Subcutaneous preadipocyte (primary cell): ENCODE measurements around a stretch of chr3.

DNA sequence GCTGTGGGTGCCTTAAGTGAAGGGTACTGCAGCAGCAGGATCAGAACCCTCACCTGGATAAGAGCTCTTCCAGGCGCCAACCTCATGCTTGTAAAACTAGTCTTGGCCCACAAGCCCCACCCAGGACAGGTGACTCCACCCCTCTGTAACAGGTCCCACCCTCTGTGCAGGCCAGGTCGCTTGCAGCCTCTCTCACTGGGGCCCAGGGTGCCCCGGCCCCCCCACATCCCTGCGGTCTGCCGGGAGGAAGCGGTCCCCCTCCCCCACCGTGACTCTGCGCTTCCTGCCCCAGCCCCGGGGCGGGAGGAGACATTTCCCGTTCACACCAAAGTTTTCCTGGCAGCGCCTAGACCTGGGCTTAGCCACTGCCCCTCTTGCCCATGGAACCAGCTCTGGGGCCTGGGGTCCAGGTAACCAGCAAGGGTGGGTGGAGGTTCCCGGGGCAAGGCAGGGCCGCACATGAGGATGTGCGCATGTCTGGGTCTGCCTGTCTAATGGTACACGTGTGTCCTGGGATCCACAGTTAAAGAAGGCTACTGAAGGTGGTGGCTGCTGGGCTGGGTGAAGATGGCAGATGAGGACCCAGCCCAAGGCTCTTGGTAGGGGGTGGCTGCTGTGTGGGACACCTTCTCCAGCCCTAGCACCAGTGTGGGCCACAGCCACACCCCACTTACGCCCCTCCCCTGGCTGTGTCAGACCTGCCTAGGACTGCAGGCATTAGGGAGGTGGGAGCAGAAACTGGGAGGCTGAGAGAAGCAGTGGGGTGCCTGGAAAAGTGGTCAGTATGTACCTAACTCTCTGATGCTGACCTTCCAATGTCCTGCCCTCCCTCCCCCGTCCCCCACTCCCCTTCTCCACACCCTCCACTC is 8.4 kb downstream of the NBEAL2 start:
- CAGE, long polyA plus RNA: no peak

GRCh38 chr3:46988705-46989940 is 9.7 kb downstream of the NBEAL2 start:
- CAGE, long polyA plus RNA: no peak

DNA sequence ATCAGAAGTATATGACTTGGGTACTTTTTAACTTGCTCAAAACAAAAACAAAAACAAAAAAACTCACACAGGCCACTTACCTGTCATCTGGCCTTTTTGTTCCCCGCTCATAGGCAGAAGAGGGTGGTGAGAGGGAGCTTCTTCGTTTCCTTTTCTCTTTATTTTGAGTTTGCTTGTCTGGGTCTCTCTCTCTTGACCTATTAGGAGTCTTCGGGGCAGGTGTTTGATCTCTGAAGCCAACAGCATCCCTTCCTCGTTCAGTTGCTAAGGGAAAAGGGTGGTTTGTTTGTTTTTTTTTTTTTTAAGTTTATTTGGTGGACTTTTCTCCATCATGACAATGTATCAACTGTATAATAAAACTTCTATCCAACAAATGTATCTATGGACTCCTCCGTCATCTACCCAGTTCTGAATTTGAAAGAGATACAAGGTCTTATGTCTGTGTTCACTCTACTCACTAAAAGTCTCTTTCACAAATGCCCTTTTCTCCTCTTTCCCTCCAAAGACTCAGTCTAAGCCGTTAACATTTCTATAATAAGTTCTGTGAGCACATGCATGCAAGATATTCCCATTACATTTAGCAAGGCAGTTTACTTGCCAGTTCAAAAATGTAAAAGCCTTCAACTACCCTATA is 82.7 kb downstream of the NBEAL2 start:
- CAGE, long polyA plus RNA: no peak

DNA sequence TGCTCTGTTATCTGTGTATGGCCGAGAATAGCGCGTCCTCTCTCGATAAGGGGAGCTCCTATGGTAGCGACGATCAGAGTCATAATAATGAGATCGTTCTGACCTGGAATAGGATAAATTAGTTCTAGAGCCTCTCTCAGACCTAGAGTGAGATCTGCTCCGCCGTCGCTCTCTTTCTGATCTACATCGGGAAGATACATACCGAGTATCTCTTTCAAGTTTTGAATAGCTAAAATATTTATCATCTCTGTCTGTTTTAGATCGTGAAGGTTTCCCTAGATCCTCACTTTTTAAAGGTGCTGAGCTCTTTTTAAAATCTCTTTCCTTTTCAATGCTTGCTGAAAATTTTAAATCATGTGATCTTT is 40.7 kb downstream of the SETD2 start:
- CAGE, long polyA plus RNA: no peak

- CAGE, long polyA plus RNA: no peak
These were observed 835 bp downstream of the SETD2 start for GRCh38 chr3:47163059-47163496.

DNA sequence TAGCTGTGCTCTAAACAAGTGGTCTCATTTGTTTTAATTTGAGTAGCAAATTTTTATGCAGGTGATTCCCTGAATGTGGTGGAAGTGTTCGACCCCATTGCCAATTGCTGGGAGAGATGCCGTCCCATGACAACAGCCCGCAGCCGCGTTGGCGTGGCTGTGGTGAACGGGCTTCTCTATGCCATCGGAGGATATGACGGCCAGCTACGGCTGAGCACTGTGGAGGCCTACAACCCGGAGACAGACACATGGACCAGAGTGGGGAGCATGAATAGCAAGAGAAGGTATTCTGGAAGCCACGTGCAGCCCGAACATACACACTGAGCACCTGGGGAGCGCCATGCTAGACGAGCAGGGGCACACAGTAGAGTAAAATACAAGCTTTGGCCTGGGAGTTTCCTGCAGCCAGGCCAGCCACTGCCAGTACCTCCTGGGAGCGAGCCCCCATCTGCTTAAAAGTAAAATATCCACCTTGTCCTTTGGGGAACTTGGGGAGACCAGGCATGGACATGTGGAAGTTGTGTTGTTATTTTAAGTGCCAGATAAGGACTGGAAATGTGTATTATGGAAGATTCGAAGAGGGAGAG is 44.3 kb upstream of the PTPN23 start:
- CAGE, long polyA plus RNA: no peak

- CAGE, long polyA plus RNA: no peak
These were observed 924 bp upstream of the PTPN23 start for GRCh38 chr3:47379960-47380234.

DNA sequence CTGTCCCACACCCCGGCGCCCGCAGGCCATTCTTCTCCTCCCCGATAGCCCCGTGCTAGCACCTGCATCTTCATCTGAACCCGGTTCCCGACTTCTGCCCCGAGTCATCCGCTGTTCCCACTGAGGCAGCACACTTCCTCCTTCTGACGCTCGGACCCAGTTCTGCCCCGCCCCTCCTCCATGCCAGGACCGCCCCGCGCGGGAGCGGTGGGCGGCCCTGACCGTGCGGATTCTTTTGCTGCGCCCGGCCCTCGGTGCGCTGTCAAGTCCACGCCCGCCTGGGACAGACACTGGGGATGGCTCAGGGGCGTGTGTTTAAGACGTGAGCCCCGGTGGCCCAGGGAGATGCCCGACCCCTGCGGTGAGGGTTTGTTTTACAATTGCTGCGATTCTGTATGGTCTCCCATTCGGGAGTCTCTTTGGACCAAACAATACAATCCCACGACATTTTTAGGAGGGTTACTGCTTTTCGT is 544 bp downstream of the PTPN23 start:
- CAGE, long polyA plus RNA: no peak

DNA sequence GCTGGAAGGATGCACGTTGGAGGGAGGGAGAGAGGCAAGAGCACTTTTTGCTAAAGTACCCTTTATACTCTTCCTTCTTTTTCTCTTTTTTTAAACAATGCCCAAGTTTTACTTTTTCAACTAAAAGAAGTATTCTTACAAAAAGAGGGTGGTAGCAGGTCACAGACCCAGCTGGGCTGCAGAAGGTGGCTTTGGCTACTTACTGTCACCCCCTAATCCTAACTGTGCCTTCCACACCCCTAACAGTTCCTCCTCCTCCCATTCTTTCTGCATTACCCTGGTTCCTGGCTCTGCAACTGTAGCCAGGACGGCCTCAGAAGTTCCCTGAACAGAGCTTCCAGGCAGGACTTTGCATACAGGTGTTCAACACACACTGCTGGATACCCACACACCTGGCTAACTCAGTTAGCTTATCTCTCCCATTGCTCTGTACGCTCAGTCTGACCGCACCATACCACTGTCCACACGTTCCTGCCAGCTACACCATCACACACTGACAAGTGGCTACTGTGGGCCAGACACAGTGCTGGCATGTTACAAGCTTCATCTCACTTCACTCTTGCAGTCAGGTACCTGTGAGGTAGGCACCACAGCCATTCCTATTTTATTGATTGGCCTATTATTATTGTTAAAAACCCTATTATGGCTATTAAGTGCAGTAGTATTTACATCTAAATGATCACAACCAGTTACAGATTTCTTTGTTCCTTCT is 12.9 kb downstream of the ELP6 start:
- CAGE, long polyA plus RNA: no peak

GRCh38 chr3:47850369-47851261 is 47.7 kb downstream of the DHX30 start:
- CAGE, long polyA plus RNA: no peak

DNA sequence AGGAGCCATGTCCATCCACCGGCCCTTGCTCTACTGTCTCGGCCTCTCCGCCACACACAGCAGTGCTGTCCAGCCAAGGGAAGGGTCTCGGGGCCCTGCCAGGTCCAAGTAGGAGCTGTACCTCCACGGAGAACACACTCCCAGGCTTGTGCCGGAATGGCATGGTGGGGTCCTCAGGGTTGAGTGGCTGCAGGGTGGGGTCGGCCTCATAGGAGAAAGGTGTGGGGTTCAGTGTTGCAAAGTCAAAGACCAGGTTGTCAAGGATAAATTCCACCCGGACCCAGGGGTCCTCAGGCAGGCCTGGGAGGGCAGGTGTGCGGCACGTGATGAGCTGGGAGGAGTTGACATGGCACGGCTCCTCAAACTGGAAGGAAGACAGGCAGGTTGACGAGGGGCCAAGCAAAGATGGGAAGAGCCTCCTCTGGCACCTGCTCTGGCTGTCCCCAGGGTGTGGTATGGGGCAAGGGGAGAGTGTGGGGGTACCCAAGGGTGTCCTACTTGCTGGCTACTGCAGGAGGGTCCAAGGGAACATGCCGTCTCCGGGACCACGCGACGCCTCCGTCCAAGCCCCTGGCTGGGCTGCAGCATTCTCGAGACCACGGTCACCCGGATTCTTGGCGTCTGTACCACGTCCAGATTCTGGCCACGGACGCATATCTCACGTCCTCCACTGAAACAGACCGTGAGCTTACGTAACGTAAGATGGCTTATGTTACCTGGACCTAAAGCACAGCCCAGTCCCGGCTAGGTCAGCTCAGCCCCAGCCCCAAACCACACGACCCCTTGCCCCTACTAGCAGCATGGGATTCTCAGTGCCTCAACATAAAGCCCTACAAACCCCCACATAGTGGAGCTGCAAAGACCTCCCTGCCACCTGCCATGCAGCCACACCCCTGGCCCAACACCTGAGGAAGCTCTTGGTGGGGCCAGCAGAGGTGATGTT is 14.9 kb downstream of the PLXNB1 start:
- CAGE, long polyA plus RNA: no peak

DNA sequence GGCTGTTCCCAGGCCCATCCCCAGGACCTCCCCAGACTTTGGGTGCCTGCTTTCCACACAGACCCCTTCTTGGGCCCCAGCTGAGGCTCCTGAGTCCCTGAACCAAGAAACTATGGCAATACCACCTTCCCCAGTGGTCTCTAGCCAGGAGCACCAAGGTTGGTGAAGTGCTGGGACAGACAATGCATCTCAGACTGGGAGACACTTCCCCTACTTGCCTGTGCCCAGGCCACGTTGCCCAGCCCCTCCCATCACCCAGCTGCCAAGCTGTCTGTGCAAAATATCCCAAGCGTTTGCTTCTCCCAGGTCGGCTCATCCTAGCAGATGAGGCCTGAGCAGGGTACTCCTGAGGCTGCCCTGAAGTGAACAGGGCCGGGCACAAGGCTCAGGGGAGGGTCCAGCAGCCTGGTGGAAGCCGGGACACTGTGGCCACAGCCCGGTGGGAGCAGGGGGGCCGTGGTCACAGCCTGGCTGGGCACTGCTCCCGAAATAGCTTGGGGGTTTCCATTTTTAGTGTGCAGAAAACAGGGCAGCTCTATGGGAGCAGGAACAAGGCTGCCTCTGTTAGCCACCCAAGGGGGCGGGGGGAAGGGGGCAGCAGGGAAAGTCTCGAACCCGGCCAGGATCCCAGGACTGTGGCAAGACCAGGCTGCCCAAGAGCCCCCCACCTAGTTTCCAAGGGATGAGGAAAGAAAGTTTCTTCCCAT is 3.5 kb downstream of the PLXNB1 start:
- CAGE, long polyA plus RNA: no peak

DNA sequence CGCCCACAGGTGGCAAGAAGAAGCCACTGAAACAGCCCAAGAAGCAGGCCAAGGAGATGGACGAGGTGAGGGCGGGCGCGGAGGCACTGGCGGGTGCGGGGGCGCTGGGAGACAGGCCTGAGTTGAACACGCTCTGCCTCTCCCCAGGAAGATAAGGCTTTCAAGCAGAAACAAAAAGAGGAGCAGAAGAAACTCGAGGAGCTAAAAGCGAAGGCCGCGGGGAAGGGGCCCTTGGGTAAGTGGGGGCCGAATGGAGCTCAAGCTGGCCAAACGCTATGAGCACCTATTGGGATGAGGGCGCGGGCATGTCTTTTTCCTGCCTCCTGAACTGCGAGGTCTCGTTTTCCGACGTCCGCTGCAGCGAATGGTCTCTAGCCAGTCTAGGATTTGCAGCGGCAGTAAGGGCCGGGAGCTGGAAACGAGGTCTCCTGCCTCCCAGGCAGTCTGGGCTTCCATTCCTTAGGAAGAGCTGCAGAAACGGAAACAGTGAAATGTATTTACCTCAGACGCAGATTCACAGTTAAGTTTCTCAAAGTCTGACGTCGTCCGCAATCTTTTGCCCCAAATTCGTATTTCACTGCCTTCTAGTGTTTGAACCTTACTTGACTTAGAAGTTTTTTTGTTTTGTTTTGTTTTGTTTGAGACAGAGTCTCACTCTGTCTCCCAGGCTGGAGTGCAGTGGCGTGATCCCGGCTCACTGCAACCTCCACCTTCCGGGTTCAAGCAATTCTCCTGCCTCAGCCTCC is 510 bp downstream of the TMA7 start:
- CAGE, long polyA plus RNA: no peak

DNA sequence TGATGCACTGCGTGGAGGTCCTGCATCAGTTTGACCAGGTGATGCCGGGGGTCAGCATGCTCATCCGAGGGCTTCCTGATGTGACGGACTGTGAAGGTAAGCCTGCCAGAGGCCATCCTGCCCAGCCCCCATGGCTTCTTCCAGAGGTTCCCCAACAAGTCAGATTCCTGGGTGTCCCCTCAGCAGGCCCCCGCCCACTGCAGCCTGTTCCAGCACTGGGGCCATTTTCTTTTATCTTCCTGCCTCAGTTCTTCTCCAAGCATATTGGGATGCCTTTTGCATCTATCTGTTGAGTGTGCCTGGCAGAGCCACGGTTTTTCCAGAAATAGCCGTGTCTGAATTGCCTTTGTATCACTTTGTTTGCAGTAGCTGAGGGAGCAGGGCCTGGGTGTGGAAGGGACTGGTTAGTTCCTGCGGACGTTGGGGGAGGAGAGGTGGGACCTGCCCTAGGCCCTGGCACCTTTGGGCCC is 1.0 kb upstream of the TREX1 start:
- CAGE, long polyA plus RNA: no peak

- CAGE, long polyA plus RNA: no peak
These were observed 13.2 kb downstream of the TREX1 start for GRCh38 chr3:48479109-48479818.

GRCh38 chr3:48503380-48503776 is 596 bp downstream of the SHISA5 start:
- CAGE, long polyA plus RNA: no peak

DNA sequence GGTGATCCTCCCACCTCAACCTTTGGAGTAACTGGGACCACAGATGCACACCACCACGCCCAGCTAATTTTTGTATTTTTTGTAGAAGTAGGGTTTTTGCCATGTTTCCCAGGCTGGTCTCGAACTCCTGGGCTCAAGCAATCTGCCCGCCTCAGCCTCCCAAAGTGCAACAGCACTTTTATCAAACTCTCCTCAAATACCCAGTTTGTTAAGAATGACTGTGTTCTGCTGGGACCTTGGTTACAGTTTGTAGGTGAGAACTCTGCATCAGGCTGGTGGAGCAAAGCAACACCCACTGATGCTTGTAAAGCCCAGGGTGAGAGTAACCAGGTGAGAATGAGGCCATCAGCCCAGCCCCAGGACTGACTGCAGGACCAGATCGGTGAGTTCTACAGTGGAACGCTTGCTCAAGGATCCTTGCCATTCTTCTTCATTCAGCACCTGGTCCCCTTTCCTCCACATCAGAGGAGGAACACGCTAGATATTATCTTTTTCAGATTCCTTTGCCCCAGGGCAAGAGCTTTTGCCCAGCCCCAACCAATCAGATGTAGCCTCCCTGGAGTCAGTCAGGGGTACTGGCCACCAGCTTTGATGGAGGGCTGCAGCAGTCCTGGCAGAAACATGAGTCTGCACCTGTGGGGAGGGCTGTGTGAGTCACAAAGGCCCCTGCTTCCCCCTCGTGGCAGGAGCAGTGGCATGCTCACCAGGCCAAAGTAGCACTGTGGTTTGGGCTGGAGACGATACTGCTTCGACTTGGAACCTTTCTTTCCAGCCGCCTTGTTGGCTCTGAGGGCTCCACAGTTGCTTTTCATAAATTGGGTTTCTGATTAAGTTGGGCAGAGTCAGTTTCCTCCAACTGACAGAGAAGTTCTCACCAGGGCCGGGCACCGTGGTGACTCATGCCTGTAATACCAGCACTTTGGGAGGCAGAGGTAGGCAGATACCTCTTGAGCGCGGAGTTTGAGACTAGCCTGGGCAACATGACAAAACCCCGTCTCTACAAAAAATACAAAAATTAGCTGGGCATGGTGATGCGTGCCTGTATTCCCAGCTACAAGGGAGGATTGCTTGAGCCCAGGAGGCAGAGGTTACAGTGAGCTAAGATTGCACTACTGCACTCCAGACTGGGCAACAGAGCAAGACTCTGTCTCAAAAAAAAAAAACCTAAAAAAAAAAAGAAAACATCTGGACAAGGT is 3.5 kb upstream of the SHISA5 start:
- CAGE, long polyA plus RNA: no peak

DNA sequence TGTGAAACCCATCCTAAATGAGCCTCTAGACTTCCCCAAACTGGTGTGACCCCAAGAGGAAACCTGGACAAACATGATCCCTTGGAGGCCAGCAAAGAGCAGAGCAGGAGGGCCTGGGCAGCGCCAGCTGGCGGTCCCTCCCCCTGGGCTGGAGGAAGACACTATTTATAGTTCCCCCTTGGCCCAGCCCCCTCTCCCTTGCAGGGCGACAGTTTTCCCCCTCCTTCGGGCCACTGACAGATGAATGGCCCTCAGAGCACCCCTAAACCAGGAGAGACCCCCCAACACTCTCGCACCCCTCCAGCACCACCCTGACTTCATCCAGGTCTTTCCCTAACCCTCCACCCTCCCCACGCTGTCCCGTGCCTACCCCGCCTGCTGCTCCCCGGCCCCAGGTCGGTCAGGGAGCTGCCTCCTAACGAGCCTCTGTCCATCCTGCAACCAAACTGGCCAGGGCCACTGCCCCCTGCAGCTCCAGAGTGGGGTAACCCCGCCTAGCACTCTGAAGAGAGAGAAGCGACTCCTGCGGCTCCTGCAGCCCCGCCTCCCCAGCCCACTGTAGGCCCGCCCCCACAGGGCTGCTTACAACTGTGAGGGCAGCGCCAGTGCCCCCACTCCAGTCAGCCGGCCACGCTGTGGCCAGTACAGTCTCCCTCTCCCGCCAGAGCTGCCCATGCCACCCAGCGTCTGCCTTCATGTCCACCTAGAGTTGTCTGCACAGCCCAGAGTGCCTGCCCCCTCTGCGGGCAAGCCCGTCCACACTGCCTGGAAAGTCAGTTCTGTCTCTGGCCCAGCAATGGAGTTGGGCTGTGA is 2.7 kb downstream of the UCN2 start:
- CAGE, long polyA plus RNA: no peak

DNA sequence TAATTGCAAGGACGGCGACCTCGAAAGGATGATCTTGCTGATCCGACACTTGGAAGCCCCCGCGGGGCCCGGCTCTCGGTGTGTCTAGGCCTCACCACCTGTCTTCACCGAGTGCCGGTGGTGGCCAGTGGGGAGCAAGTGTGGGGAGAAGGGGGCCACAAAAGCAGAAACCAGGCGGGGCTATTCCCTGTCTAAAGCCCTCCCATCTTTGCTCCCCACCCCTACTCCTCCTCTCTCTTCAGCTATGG is 456 bp upstream of the NCKIPSD start:
- CAGE, long polyA plus RNA: no peak

GRCh38 chr3:48687101-48687629 is 1.4 kb upstream of the NCKIPSD start:
- CAGE, long polyA plus RNA: no peak